Foreskin keratinocyte (primary cell): ENCODE results near the genes PSMC1, CALM1 and RPS6KA5.

DNA sequence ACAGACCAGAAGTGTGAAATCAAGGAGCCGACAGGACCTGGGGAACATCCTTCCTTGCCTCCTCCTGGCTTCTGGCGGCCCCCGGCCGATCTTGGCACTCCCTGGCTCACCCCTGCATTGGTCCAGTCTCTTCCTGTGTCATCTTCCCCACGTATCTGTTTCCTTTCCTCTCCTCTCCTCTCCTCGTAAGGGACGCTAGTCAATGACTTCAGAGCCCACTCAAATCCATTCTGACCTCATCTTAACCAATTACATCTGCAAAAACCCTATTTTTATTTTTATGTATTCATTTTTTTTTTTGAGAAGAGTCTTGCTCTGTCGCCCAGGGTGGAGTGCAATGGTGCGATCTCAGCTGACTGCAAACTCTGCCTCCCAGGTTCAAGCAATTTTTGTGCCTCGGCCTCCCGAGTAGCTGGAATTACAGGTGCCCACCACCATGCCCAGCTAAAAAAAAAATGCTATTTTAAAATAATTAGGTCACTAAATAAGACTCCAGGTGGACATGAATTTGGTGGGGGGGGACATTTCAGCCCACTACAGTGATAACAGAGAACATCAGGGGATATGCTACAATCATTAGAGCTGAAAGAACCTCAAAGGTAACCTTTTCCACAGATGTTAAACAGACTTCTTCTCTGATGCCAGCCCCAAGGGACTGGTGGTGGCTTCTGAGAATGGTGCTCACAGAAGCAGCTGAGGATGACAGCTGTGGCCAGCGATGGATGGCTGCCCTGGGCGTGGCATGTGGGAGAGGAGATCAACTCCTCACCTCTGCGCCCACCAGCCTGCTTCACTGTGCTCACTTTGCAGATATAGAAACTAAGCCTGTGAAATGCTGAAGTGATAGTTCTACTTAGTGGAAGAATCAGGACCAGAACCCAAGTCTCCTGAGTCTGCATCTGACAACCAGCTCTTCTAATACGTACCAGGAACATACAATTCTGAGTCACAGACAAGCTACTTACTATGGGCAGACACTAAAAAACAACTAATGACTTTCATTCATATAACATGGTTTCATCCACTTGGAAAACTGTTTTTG is 33.2 kb downstream of the FOXN3 start:
- RAMPAGE, total RNA = no peak

- RAMPAGE, total RNA = no peak
Observed at GRCh38 chr14:89402855-89403376, 14.1 kb downstream of the FOXN3 start.

DNA sequence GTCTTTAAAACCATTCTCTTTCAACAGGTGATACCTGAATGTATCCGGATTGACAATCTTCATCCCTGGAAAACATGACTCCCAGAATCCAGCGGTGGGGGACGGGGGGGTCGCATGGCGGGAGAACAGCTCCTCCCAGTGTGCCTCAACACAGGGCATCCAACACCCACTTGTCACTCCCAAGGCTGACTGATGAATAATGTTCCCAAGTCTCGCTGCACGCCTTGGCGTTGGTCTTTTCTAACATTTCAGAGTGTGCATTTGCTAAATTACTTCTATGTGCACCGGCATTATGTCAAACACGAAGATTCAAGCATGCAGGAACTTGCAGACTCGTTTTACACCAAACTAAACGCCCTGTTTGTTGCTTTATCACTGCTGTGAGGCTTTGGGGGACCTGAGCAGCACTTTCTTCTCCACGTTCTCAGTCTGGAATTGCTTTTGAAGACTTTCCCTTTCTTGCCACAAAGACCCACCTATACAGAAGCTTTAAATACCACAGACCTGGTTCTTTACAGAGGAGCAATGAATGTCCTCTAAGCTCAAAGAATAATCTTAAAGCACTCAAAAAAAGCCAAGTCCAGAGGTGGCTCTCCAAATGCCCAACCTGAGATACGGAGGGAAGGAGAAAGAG is 7.7 kb downstream of the FOXN3 start:
- RAMPAGE, total RNA = no peak

DNA sequence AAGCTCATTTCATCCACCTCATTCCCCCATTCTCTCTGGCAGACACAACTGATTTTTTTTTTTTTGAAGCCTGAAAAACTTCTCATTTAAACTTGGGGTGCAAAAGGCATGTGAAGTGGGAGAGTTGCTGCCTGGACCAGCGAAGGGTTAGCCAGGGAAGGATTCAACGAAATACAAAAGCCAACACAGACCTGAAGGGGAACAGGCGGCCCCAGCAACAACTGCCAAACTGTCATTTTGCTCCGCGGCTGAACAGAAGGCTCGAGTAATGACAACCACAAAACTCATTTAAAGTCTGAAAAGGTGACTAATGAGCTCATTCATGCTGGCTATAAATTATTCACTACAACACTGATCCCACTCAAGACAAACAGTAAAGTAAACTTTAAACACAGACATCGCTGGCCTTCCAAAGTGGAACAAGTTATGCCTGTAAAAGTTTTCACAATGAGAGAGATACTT is 12.5 kb upstream of the FOXN3 start:
- RAMPAGE, total RNA = no peak

DNA sequence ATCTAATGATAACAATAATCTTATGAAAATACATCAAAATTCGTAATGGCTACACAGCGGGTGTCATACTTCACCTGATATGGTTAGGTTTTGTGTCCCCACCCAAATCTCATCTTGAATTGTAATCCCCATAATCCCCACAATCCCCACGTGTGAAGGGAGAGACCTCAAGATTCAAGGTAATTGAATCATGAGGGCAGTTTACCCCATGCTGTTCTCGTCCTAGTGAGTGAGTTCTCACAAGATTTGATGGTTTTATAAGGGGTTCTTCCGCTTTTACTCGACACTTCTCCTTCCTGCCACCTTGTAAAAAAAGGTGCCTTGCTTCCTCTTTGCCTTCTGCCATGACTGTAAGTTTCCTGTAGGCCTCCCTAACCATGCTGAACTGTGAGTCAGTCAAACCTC is 209.4 kb upstream of the FOXN3 start:
- RAMPAGE, total RNA = no peak

GRCh38 chr14:89792543-89792856 is 162.0 kb downstream of the EFCAB11 start:
- RAMPAGE, total RNA = no peak

GRCh38 chr14:89912401-89913208 is 41.9 kb downstream of the EFCAB11 start:
- RAMPAGE, total RNA = no peak

DNA sequence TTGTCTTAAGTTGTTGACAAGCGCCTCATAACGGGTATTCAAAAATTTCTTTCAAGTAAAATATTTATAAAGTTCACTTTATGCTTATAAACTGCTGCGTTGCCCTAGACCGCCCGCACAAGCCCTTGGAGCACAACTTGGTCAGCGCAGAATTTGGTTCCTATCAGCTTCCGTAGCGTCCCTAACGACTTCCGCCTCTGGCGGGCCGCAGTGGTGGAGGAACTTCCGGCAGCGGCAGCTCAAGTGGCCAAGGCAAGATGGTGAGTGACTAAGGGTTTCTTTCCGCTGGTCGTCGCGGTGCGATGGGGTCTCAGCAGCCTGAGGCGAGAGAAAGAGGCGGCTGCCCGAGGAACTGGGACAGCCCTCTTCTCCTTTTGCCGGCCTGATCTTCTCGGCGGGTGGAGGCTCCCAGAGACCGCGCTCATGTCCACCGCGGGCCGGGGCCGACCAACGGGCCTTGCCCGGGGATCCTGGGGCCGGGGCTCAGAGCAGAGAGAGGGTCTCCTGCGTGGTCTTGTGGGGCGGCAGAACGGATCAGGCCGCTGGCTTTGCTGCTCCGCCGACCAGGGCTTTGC is at the start of gene PSMC1:
Gene PSMC1 (plus strand): TSS at position 213 of the 575 bp plus-strand sequence.
- RAMPAGE, total RNA = start-site peak on the plus strand centred at position 230 of the sequence, 41 bp wide, 1,498 and 1,797 reads in 2 replicates

GRCh38 chr14:90274438-90274773 is 18.1 kb downstream of the PSMC1 start:
- RAMPAGE, total RNA = no peak

GRCh38 chr14:90396946-90397282 is at the start of gene CALM1:
TSS of gene CALM1 (plus strand) at chr14:90397029.
- RAMPAGE, total RNA = start-site peak on the plus strand at chr14:90397026-90397074, 85 and 5,075 reads in 2 replicates

GRCh38 chr14:90397283-90398310 is 768 bp downstream of the CALM1 start:
- RAMPAGE, total RNA = no peak

DNA sequence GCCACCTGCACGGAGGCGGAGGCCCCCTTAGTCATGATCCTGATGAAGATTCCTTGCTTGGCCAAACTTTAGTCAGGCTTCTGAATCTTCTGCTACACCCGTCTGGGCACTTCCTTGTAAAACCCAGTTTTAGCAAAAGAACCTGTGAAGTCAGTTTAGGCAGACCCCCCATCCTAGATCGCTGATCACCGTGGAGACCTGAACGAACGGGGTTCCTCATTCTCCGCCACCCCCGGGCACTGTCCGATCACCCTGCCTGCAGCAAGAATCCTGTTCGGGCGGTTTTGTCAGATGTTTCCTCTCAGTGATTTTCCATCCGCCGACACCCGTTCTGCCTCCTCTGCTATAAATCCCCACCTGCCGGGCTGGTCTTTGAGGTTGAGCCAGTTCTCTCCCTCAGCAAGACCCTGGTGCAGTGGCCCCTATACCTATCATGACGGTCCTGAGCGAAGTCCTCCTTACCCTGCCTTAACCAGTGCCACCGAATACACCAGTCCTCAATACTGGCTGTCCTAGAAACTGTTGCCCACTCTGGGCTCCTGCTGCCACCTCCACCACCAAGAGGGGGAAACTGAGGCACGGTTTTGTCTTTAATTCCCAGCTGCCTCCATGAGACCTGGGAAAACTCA is 112.0 kb downstream of the CALM1 start:
- RAMPAGE, total RNA = no peak

GRCh38 chr14:90540716-90541893 is 144.3 kb downstream of the CALM1 start:
- RAMPAGE, total RNA = no peak

GRCh38 chr14:90555632-90556560 is 159.1 kb downstream of the CALM1 start:
- RAMPAGE, total RNA = no peak

DNA sequence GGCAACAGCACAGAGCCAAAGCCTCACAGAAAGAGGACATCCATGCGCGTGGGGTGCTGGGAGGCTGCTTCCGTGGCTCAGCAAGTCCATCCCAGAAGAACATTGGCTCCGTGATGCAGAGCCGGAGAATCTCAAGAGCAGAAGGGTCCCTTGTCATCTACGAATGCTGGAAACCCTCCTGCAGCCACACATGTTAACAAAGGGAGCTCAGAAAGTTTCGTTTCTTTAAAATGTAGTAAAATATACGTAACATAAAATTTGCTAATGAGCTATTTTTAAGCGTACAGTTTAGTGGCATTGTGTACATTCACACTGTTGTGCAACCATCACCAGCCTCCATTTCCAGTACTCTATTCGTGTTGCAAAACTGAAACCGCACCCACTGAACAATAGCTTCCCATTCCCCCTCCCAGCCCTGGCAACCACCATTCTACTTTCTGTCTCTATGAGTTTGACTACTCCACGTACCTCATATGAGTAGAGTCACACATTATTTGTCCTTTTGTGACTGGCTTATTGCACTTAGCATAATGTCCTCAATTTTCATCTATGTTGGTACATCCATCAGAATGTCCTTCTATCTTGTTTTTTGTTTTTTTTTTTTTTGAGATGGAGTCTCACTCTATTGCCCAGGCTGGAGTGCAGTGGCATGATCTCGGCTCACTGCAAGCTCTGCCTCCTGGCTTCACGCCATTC is 185.8 kb downstream of the TTC7B start:
- RAMPAGE, total RNA = no peak

- RAMPAGE, total RNA = no peak
Observed at GRCh38 chr14:90695829-90696592, 120.2 kb downstream of the TTC7B start.

DNA sequence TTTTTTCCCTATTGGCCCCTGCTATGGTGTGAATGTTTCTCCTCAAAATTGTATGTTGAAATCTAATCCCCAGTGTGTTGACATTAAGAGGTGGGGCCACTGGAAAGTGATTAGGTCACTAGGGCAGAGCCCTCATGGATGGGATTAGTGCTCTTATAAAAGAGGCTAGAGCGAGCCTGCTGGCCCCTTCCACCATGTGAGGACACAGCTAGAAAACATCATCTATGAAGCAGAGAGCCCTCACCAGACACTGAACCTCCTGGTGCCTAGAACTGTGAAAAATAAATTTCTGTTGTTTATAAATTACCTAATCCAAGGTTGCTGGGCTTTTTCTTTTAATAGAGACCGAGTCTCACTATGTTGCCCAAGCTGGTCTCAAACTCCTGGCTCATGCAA is 51.3 kb downstream of the RPS6KA5 start:
- RAMPAGE, total RNA = no peak

GRCh38 chr14:91022311-91022865 is 38.1 kb downstream of the RPS6KA5 start:
- RAMPAGE, total RNA = no peak

GRCh38 chr14:91059918-91060784 is at the start of gene RPS6KA5:
TSS of gene RPS6KA5 (minus strand) at chr14:91060641.
- RAMPAGE, total RNA = start-site peak on the minus strand at chr14:91060584-91060678, 79 and 29 reads in 2 replicates

GRCh38 chr14:91061040-91061747 is 753 bp upstream of the RPS6KA5 start:
- RAMPAGE, total RNA = no peak